Mesothelial cell of epicardium (in vitro differentiated cells): ENCODE measurements around a stretch of chr2.

GRCh38 chr2:203871527-203871981, 4.0 kb downstream of the CTLA4 start:
- PRO-cap, result no peak

GRCh38 chr2:203948767-203949813, 12.5 kb downstream of the ICOS start:
- PRO-cap, result no peak

GRCh38 chr2:204015322-204015963, 78.9 kb downstream of the ICOS start:
- PRO-cap, result no peak

DNA sequence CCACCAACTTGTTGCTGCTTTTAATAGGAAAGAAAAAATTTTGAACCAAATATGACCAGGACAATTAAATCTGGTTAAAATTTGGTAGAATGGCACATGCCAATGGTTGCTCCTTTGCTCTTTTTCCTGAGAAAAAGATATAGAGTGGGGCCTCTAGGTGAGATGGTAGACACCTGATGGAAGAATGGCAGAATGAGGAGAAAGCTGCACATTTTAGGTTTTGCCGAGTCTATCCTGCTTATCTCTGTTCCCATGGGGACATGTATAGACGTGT, 90.3 kb downstream of the ICOS start:
- PRO-cap, result no peak

GRCh38 chr2:204452261-204453172, 92.8 kb upstream of the PARD3B start:
- PRO-cap, result no peak

GRCh38 chr2:204453702-204454338, 91.5 kb upstream of the PARD3B start:
- PRO-cap, result no peak

DNA sequence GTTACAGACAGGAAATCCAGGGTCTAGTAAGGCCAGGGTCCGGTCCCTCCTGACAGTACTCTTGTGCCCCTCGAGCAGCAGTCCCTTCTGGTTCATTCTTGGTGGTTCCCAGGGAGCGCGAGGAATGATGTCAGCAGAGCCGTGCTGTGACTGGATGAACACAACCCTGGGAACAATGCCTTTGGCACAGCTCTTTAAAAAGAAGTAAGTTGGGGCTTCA, 33.9 kb downstream of the PARD3B start:
- PRO-cap, result no peak

- PRO-cap, result no peak
These were observed 182.4 kb downstream of the PARD3B start for GRCh38 chr2:204727260-204728516.

DNA sequence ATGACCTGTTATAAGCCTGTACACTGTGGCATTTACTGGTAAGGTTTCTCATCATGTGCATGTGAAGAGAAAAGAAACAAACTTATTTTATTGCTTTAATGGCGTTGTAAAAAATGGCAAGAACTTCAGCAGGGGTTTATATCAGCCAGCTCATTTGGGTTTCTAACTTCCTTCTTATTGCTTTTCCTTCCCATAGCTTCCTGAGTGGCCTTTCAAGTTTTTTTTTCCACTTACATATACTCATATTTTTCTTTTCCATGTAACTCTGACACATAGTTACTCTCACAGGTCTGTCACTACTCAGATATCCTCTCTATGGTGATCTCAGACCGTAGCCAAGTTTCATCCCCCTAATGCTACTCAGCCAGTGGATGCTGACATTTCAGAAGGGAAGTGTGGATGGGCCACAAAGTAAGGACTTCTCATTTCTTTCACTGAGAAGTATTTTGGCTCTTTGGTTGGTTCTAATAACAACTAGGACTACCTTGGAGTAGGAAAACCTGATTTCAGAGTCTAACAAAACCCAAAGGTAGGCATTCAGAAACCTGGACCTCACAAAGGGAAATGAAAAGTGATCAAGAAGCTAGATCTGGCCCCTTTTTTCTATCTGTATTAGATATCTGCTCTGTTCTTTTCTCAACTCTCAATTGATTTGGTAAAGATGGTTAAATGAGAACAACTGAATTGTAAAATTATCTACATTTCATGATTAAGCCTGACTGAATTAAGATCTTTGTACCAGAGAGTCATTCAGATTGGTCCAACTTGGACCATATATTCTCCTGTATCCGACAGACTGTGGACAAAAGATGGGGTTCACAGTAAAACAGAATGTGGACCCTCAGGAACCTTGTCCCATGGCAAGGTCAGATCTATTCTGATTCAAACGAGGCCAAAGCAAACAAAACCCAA, 198.4 kb downstream of the PARD3B start:
- PRO-cap, result no peak

- PRO-cap, result no peak
These were observed 347.3 kb downstream of the PARD3B start for GRCh38 chr2:204892237-204893344.

- PRO-cap, result no peak
These were observed 24.6 kb downstream of the NRP2 start for GRCh38 chr2:205706640-205707579.

DNA sequence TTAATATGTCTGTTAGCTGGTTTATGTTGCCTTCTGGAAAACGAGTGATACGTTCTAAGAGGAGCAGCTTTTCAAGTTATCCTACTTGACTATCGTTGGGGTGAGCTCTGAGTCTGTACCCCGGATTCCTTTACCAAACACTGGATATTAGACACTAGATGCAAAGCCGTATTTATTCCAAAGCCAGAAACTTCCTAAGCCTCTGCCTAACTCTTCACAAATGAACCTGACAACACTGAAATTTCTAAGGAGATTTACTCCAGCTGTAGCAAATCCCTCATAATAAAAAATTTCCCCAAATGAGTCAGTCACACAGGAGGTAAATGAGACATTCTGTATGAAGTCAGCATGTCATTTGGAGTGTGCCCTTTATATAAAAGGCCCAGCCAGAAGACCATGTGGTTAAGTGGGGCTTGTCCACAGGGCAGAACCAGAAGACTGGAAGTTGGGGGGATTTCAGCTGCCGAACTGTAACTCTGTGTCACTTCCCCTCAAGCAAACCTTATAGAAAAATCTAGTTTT, 30.1 kb downstream of the NRP2 start:
- PRO-cap, result no peak

GRCh38 chr2:205714649-205715062, 32.4 kb downstream of the NRP2 start:
- PRO-cap, result no peak

GRCh38 chr2:206275450-206276272, 1.2 kb downstream of the ZDBF2 start:
- PRO-cap, result no peak

- PRO-cap, result no peak
These were observed 82.8 kb downstream of the ADAM23 start for GRCh38 chr2:206526185-206526553.

GRCh38 chr2:206764659-206765026, 485 bp downstream of the MDH1B start:
- PRO-cap, result no peak

- PRO-cap, result no peak
These were observed 102.0 kb downstream of the CPO start for GRCh38 chr2:207041277-207041851.

DNA sequence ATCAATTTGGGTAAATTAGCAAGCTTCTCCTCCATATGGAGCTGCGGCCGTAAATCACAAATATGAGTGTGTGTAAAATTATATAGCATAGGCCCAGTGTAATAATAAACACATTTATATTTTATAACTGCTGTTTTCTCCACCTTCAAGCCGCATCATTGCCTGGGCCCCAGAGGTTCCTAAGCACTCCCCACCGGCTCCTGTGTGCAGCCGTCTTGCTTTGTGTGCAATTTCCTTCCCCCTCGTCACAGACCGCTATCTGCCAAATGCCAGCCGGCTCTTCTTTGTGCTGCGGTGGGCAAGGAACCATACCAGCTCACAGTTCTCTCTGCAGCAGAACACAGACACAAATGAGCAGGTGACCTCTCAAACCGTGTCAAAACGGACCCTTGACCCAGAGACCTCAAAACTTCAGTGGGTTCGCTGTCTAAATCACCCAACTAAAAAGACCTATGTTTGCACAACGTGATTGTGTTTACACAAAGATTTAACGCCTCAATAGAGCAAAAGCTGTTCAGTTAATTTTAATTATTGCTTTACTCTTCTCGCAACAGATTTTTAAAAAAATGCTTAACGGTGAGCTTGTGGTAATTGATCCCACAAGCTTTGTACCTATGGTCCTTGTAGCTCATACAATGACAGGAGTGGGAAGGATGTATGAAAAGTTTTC, 58.2 kb downstream of the KLF7 start:
- PRO-cap, result no peak

GRCh38 chr2:207161334-207162160, 4.2 kb downstream of the KLF7 start:
- PRO-cap, result no peak

DNA sequence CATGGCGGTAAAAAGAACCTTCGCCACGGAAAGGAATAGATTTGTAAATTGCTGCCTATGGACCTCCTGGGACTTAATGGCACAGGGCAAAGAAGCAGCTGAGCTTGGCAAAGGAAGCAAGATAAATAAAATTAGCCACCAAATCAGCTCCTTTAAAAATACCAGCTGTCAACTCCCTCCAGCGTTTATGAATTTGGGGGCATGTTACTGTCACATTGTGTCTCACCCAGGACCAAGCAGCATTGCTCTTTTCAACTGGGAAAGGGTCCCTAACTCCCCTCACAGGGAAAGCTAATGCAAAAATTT, 118.8 kb upstream of the KLF7 start:
- PRO-cap, result no peak